IMR-90 (cell line): ENCODE data around the gene ATIC.

- RRBS = no CpG with 5 or more reads among the region's 7 CpGs
CAGE:
- cytosol, long polyA plus RNA = no peak
- long polyA plus RNA = no peak
- nucleus, long polyA plus RNA = no peak
Measured at GRCh38 chr2:212905687-212906416, 245.6 kb downstream of the IKZF2 start.

DNA sequence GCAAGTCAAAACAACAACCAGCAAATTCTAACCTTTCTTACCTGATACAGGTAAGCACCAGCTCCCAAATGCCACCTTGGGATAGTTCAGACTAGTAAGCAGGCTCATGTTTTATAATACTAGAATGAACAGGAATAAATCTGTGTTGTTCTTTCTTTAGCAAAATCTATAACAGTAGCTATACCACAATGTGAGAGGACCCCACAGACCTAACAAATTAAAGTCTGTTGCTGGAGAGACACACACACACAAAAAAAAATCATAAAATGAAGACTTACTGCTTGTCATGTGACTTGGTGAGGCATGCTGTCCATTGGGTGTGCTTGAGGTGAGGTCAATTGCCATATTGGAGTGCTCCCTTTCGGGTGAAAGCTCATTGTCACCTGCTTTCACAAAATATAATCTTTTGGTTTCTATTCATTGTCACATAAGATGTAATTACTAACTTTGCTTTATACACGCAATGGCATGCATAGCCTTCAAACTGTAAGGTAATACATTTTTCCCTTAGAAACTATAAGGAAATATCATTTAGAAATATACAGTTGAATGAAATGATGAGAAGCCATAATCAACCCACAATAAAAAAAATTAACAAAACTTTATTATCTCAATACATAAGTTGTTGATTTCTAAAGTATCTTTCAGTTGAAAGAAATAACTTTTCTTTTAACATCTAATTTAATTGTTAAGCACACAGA, 3.8 kb downstream of the IKZF2 start:
- RRBS = no CpG with 5 or more reads among the region's 2 CpGs
CAGE:
- cytosol, long polyA plus RNA = no peak
- long polyA plus RNA = no peak
- nucleus, long polyA plus RNA = no peak

DNA sequence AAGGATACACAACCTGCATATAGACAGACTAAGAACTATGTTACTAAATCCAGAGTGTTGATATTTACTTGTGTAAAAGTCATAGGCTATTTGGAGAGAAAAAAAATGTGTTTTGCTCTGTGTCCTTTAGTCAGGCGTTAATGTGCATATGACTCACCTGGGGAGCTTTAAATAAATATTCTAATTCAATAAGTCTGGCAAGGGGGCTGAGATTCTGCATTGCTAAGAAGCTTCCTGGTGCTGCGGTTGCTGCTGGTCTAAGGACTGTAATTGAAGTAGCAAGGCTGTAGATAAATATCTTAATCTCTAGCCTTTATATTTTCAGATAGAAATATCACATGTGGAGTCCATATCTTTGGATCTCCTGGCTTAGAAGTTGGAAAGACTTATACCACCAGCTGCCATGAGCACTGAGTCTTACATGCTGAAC, 4.7 kb downstream of the SPAG16 start:
- RRBS = no CpG with 5 or more reads among the region's 2 CpGs
CAGE:
- cytosol, long polyA plus RNA = no peak
- long polyA plus RNA = no peak
- nucleus, long polyA plus RNA = no peak

GRCh38 chr2:215311588-215312820, at the start of gene ATIC:
Gene ATIC (plus strand): TSS chr2:215312059.
- RRBS = 3% methylated on average over 40 of the region's 74 CpGs
CAGE:
- cytosol, long polyA plus RNA = no peak
- long polyA plus RNA = no peak
- nucleus, long polyA plus RNA = no peak

- RRBS = no CpG with 5 or more reads among the region's 17 CpGs
CAGE:
- cytosol, long polyA plus RNA = no peak
- long polyA plus RNA = start-site peak on the minus strand at chr2:215349622-215349682, 5 and 28 reads in 2 replicates
- nucleus, long polyA plus RNA = no peak
Measured at GRCh38 chr2:215349402-215350210, 37.7 kb downstream of the ATIC start.

GRCh38 chr2:215365517-215366115, 53.8 kb downstream of the ATIC start:
- RRBS = no CpG with 5 or more reads among the region's 7 CpGs
CAGE:
- cytosol, long polyA plus RNA = no peak
- long polyA plus RNA = no peak
- nucleus, long polyA plus RNA = start-site peak on the plus strand at chr2:215365505-215366134, 243 and 167 reads in 2 replicates

- RRBS = no CpG with 5 or more reads among the region's 8 CpGs
CAGE:
- cytosol, long polyA plus RNA = start-site peak on the minus strand at chr2:215397684-215397846, 778 and 1,803 reads in 2 replicates
- long polyA plus RNA = no peak
- nucleus, long polyA plus RNA = no peak
Measured at GRCh38 chr2:215397587-215398052, 38.2 kb downstream of the FN1 start.

DNA sequence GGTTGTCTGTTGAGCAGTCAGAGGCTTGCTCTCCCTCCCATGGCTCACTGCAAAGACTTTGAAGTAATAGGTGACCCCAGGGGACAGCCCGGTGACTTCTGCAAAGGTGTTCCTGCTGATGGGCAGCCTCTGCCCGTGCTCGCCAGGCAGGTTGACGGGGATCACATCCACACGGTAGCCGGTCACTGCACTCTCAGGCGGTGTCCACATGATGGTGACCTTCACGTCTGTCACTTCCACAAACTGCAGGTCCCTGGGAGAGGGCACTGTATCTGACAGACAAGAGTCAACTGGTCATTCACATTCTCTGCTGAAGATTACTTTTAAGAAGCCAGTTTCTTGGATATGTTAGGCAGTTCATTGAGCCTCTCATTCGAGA, 29.6 kb downstream of the FN1 start:
- RRBS = over 99% methylated on average over 4 of the region's 9 CpGs
CAGE:
- cytosol, long polyA plus RNA = start-site peak on the minus strand centred at position 53 of the sequence, 51 bp wide, 349 and 647 reads in 2 replicates
- long polyA plus RNA = no peak
- nucleus, long polyA plus RNA = start-site peak on the plus strand centred at position 194 of the sequence, 148 bp wide, 801 and 784 reads in 2 replicates

GRCh38 chr2:215412569-215413044, 23.3 kb downstream of the FN1 start:
- RRBS = no CpG with 5 or more reads among the region's 3 CpGs
CAGE:
- cytosol, long polyA plus RNA = no peak
- long polyA plus RNA = no peak
- nucleus, long polyA plus RNA = no peak

DNA sequence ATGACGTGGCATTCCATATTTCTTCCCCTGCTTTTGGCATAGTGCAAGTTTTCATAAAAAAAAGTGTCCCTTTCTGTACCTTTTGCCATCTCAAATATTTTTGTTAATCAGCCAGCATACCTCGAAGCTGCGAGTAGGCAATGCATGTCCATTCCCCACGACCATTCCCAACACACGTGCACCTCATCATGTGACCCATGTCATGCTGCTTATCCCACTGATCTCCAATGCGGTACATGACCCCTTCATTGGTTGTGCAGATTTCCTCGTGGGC, 14.0 kb downstream of the FN1 start:
- RRBS = no CpG with 5 or more reads among the region's 7 CpGs
CAGE:
- cytosol, long polyA plus RNA = start-site peak on the minus strand centred at position 208 of the sequence, 127 bp wide, 1,585 and 2,184 reads in 2 replicates
- long polyA plus RNA = start-site peak on the minus strand centred at position 209 of the sequence, 126 bp wide, 1,942 and 2,173 reads in 2 replicates
- nucleus, long polyA plus RNA = no peak

DNA sequence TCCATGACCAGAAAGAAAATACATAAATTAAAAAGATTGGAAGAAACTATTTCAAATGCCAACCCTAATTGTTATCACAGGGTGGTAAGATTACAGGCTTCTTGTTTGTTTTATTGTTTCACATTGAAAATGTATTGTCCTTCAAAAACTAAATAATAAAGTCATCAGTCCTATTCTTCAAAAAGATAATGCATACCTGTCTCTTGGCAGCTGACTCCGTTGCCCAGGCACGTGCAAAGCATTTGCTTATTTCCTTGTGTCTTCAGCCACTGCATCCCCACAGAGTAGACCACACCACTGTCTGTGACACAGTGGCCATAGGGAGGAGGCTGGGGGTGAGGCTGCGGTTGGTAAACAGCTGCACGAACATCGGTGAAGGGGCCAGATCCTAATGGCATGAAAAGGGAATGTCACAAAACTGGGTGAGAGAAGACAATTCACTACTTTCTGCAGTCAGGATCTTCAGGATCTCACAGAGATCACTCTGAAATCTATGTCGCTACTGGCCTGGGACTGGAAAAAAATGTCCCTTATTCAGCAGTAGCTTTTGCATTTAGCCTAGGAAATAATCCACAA, 10.9 kb downstream of the FN1 start:
- RRBS = no CpG with 5 or more reads among the region's 6 CpGs
CAGE:
- cytosol, long polyA plus RNA = no peak
- long polyA plus RNA = no peak
- nucleus, long polyA plus RNA = no peak

DNA sequence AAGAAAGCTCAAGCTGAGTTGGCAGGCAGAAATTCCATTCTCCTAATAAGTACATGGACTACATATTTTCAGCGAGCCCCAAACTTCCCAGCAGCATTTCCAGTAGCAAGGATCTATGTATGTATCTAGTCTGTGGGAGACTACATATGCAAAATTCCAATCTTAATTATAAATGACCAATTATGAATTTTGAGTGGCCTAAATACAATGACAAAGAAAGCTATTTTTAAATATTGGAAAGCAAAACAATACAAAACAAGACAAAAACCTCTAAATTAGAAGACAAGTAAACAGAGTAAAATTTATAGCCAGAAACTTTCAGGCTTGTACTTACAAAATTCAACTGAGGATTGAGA, 4.9 kb downstream of the FN1 start:
- RRBS = no CpG with 5 or more reads among the region's 1 CpG
CAGE:
- cytosol, long polyA plus RNA = no peak
- long polyA plus RNA = no peak
- nucleus, long polyA plus RNA = no peak

GRCh38 chr2:215437240-215437585, 1.3 kb upstream of the FN1 start:
- RRBS = no CpG with 5 or more reads among the region's 3 CpGs
CAGE:
- cytosol, long polyA plus RNA = no peak
- long polyA plus RNA = no peak
- nucleus, long polyA plus RNA = no peak

DNA sequence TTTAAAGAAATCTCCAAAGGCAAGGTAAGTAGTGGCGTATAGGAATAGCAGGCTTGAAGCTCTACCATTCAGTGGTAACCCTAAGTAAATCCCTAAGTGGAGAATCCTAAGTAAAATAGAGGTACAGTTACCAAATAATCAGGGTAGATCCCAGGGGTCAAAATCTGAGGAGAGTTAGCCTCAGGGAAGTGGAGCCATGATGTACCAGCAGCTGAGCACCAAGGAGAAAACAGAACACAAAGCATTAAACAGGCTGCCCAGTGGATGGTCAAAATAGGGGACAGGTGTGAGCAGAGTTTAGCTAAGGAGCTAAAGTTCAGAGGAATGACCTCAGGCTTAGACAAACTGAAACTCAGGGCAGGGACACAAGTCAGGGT, 264.3 kb downstream of the MREG start:
- RRBS = no CpG with 5 or more reads among the region's 1 CpG
CAGE:
- cytosol, long polyA plus RNA = no peak
- long polyA plus RNA = no peak
- nucleus, long polyA plus RNA = no peak

DNA sequence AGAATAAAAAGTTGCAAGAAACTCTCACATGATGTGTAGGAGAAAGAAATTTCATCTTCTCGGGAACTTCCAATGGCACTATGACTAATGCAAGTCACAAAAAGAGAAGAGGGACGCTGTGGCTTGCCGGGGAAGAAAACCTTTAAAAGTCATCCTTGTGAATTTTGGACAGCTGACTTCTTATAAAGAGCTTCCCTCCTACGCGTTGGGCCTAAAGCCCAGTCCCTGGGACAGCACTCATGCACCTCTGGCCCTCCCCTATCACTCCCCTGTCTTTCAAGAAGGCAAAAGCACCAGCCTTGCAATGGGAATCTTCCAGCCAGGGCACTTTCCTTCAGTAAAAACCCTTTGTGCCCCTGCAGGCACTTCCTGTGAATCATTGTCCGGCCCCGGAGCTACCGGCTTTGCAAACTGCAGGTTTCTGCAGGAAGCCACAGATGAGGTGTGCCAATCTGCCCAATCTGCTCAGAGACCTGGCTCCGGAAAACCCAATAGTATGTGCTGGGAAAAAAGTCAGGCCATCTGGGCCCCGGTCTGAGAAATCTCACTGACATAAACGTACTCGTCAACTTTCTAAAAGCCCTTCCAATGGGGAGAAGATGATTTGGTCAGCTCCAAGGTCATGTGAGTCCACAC, 7.1 kb downstream of the MREG start:
- RRBS = 75% methylated on average over 2 of the region's 12 CpGs
CAGE:
- cytosol, long polyA plus RNA = no peak
- long polyA plus RNA = no peak
- nucleus, long polyA plus RNA = no peak

DNA sequence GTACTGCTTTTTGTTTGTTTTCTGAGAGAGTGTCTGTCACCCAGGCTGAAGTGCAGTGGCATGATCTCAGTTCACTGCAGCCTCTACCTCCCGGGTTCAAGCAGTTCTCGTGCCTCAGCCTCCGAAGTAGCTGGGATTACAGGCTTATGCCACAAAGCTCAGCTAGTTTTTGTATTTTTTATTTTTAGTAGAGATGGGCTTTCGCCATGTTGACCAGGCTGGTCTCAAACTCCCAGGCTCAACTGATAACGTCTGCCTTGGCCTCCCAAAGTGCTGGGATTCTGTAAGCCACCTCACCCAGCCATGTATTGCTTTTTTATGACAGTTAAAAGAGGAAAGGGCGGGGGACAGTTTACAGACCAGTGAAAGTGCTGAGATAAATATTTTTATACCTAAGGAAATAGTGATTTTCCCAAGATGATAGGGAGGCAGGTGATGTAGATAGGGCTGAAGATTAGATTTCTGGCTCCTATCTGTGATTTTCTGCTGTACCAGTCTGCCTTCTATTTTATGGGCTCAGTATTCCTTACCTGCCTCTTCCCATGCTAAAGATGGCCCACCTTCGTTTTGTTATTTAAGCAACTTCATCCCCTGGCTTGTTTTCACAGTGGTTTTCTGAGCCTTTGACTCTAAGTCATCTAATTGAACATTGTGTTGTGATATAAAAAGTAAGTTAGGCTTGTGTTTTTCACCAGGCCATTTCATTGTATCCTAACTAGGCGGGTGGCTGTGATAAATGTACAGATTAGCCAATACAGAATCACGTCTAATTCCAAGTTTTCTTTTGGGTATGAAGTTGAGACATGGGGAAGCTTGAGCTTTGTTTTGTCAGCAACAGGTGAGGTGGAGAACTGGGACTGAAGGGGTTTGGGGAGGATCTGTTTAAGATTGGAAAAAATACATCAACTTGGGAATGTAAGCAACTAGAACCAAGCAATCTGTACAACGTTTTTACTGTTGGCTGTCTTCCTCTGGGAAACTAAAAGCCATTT, 5.0 kb downstream of the RPL37A start:
- RRBS = no CpG with 5 or more reads among the region's 10 CpGs
CAGE:
- cytosol, long polyA plus RNA = no peak
- long polyA plus RNA = no peak
- nucleus, long polyA plus RNA = no peak

- RRBS = no CpG with 5 or more reads among the region's 1 CpG
CAGE:
- cytosol, long polyA plus RNA = no peak
- long polyA plus RNA = no peak
- nucleus, long polyA plus RNA = no peak
Measured at GRCh38 chr2:216546999-216547441, 48.4 kb downstream of the RPL37A start.

DNA sequence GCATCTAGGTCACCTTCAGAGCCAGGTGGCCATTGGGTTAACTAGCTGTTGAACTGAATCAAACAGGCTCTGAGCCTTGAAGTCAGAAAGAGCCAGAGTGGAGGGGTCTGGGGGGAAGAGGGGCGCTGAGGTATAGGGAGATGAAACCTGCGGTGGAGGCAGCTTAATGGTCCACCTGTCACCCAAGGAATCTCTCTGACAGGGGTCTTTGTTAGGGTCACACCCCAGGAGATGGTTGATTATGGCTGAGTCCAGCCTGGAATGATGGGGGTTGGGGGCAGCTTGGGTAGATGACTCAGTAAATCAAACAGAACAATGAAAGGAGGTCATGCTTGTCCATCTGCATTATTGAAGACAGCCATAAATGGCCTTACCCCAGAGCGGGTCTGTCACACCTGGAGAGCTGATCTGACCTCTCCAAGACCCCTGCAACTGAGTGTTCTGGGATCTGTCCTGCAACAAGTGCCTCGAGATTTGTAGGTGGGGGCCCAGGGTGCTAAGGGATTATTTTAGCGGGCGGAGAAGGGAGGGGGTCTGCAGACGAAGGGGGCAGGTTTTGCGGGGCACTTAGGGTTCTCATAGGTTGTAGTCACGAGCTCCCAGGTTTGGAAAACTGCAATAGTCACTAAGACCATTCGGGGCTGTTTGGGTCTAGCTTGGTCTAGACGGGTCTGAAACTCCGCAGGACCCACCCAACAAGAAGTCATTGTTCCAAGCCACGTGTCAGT, 828 bp upstream of the IGFBP2 start:
- RRBS = no CpG with 5 or more reads among the region's 13 CpGs
CAGE:
- cytosol, long polyA plus RNA = no peak
- long polyA plus RNA = no peak
- nucleus, long polyA plus RNA = no peak

GRCh38 chr2:216633532-216634273, 483 bp downstream of the IGFBP2 start:
- RRBS = 1% methylated on average over 15 of the region's 80 CpGs
CAGE:
- cytosol, long polyA plus RNA = no peak
- long polyA plus RNA = no peak
- nucleus, long polyA plus RNA = no peak

DNA sequence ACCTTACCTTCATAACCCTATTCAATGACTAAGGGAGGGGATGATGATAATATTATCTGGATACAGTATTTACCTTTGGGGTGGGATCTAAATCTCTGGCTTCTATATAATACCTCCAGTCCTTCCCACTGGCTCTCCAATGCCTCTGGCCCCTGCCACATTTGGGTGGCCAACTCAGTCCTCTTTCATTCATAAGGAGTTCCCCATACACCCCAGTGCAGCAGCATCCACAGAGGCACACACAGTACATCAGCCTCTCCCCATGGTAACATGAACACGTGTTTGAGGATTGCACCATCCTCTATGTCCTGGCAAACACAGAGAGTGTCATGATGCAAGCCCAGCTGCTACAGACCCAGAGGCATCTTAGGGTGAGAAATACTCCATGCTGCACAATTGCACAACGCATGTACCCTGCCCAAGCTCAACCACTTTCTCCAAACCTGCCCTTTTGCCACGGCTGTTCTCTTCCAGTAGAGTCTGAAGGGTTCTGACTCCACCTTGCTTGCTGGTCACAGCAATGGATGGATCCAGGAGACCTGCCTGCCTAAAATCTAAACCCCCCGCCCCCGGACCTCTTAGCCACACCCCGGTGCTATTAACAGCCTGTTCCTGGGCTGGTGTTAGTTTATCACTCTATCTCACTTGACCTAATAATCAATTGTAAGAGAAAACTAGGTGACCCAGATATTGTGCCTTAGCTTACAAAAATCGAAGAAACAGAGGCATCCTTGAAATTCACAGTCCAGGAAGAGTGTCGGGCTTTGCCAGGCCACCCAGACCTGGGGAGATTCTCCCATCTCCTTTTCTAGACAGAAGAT, 11.4 kb downstream of the IGFBP5 start:
- RRBS = no CpG with 5 or more reads among the region's 8 CpGs
CAGE:
- cytosol, long polyA plus RNA = no peak
- long polyA plus RNA = no peak
- nucleus, long polyA plus RNA = no peak